Cardiac atrium fibroblast (primary cell): ENCODE measurements around the genes OR6X1 and OR8D1.

DNA sequence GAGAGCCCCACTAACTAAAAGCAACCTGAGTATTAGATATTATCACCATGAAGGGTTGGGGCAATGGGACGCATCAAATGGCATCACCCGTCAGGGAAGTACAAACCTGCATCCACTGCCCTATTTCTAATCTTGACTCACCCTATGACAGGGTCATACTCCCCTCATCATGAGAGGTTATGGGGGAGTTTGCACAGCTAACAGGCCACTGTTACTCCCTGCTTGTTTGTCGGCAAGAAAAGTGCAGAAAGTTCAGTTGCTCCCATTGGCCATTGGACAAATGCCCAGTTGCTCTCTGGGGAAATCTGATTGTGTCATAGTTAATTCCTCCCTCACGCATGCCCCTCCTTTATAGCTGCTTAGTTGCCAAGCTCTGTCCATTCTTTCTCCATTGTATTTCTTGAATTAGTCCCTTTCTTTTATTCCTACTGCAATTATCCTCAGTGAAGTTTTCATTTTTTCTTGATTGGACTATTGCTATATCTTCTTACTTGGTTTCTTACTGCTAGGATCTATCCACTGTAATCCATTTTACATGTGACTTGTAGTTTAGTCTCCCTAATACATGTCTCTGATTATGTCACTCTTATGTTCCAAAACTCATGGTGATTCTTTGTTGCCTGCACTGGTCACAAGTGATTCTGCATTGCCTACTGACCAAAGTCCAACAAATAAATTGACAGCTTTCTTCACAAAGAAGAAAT is 94.0 kb upstream of the BLID start:
- RAMPAGE, long total RNA: no peak

GRCh38 chr11:122336195-122336822 is 220.3 kb upstream of the BLID start:
- RAMPAGE, long total RNA: no peak

GRCh38 chr11:122393139-122393740 is 262.3 kb upstream of the UBASH3B start:
- RAMPAGE, long total RNA: no peak

DNA sequence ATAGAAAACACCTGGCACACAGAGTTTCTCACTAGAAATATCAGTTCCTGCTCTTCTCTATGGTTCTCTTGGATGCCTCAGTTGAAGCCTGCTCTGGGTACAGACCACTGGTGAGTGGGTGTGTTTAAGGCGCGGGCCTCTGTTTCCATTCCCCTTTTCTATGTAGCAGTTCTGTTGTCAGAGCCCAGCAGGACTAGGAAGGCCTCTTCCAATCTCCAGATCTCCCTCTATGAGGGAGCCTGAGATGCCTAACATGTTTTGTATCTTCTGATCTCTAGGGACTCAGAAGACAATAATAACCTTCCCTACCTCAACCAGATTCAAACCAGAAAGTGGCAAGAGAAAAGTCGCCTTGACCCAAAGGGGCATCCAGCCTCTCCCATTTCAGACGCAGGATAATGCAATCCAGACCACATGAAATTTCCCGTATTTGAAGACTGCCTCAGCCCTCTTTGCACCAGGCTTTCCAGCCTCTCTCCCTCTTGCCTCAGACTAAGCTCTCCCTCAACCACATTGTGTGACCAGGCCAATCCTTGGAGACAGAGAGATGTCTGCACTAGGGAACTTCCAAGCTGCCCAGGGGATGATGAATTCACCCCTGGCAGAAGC is 150.1 kb upstream of the UBASH3B start:
- RAMPAGE, long total RNA: no peak

GRCh38 chr11:122675168-122675823 is 19.8 kb downstream of the UBASH3B start:
- RAMPAGE, long total RNA: no peak

DNA sequence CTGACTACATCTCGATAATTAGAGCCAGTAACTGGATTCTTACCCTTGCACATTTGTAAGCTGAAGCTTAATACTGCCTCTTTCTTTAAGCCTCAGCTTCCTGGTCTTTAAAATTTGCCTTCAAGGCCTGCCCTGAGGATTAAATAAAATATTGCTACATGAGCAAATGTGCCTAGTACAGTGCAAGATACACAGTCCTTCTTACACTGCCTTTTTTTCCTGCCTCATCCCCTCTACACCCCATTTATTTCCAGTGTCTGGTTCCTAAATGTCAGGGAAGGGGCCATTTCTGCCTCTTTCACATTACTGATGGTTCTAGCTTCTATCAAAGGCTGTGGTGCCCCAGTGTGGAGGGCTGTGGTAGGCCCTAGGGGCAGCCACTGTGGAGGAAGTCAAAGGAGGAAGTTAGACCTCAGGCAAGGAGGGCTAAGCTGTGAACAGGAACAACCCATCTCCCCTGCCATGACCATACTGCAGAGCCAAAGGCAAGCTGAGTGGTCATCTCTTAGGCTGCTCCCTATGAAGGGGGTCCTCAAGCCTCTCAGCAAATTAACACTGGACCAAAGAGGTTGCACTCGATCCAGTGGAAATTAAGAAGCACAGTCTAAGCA is 81.9 kb upstream of the CRTAM start:
- RAMPAGE, long total RNA: no peak

DNA sequence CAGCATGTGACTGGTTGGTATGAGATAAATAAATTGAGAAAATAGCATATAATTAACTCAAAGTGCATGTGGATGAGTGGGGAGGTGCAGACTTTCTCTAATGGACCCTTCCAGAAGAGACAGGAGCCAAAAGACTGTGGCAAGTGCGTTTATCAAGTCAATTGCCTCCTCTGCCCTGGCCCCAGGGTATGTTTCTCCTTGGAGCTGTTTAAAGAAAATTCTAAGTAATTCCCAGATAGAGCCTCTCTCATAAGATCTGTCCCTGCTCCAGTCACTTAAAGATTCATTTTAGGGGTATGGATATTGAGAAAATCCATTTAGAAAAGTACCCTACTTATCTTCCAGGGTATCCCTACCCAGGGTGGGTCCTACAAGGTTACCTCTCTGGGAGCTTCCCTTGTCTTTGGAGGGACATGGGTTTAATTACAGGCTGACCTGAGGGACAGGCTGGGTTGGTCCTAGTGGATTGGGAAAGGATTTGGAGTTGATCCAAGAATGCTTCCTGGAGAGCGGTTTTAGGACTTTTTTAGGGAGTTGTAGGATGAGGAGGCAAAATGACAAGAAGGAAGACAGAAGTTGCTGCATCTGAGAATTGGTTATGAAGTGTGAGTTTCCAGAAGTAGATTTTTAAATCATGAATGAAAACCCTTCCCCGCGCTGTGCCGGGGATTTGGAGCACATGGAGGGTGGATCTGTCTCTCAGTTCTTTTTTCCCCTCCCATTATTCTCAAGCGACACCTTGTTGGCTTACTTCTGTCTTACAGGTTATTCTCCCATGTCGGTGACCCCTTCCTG is 61.8 kb upstream of the CRTAM start:
- RAMPAGE, long total RNA: no peak

DNA sequence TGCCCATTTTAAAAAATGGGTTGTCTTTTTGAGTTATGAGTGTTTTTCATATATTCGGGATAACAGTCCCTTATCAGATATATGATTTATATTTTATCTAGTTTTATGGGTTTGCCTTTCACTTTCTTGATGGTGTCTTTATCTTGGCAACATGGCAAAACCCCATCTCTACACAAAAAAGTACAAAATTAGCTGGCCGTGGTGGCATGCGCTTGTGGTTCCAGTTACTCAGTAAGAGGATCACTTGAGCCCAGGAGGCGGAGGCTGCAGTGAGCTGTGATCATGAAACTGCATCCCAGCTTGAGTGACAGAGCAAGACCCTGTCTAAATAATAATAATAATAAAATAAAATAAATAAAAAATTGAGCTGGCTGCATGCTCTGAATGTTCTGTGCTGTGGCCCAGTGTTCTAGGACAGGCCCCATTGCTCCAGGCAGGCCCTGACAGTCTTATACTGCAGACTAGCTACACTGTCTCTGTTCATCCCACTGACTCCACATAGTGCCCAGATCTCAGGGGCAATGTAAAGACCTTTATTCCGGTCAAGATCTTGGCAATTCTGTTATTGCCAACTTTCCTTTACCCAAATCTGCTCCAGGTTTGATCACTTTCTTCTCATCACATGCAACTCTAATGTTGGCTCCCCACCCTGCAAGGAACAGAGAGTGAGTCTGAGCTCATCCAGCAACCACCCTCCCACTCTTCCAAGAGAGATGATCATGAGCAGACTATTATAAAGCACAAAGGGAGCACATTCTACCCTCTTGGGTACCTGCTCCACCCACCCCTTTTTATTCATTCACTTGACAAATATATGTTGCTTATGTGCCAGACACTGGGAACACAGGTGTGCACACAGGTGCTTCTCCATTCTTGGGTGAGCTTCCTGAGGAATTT is 8.8 kb downstream of the HSPA8 start:
- RAMPAGE, long total RNA: no peak

DNA sequence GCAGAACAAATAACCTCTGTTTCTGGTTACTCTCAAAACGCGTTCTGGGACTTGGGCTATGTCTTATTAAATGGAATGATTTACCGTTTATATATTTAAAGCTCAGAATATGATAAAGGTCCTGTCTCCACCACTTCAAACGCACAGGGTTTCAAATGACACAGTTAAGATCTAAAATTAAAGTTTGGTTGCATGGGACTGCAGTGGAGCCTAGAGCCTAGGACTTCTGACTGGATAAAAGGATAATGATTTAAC is 2.4 kb upstream of the HSPA8 start:
- RAMPAGE, long total RNA: no peak

- RAMPAGE, long total RNA: no peak
Measured at GRCh38 chr11:123146756-123147226, 48.3 kb downstream of the CLMP start.

DNA sequence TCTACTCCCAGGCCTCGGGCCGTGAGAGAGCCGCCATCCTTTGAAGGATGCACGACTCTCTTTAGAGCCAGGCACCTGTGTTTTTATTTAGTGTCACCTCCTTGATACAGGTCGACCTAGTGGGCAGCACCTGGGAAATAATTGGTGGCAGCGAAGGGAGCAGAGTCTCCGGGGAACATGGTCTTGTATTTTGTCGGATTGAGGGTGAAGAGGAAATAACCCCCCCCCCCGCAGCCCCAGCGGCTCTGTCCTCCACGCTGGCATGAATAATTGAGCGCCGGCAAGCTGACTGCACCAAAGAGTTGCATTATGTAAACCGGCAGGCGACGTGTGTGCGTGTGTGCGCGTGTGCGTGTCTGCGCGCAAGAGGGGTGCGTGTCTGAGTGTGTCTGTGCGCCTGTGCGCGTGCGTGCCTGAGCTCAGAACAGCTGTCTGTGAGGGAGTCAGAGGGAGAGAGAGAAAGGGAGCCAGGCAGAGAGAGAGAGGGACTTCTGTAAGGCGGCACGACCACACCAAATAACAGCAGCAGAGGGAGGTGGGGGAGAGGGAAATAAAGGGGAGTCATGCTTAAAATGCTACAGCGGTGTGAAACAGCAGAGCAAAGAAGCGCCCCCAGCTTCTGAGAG is 94.5 kb downstream of the SCN3B start:
- RAMPAGE, long total RNA: no peak

DNA sequence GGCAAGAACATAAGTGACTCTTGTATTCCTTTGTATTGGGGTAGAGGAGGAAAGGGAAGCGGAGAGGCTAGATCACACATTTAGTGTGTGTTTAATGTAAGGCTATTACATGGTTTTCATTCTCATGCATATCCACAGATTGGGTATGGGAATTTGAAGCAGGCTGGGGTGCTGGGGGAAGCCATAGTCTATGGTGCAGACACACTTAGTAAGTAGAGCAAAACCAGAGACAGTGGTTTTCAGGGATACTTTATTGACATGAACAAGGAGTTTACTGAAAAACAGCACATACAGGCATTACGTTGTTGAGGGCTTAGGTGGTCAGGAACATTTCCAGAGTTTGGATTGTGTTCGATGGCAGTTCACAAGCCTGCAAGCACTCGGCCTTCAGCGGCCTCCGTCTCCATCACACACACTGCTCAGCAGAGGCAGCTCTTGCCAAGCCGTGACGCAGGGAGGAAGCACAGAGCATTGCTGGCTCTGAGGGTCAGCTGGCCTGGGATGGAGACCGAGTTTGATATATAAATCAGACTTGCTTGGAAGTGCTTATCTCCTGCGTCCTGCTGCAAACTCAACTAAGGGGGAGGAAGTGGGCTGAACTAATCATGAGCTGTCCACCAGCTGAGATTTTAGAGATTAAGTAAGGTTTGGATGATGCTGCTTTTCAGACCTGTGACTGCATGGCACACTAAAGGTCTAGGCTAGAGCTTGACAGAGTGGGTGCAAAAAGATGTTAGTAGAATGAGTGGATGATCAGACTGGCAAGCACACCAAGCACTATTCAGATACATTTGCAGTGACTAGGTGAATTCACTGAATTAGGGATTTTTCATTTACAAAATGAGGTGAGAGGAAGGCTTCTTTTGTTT is 25.2 kb downstream of the SCN3B start:
- RAMPAGE, long total RNA: no peak

DNA sequence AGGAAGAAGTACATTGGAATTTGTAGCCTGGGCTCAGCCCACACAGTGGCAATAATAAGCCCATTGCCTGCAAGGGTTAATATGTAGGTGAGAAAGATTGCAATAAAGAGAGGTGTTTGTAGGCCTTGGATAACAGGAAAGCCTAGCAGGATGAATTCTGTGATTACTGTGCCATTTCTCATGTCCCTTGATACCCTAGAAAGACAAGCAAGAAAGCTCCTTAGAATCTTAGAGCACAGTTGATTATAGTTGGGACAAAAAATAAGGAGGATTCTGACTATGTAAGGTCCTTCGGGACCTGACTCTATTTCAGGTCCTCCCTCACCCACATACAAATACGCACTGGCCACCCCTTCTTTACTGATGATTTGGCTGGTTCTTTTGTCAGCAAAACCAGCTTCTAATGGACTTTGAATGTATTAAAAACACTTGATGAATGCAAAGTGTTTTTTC is at the start of gene OR6X1:
TSS of gene OR6X1 (minus strand) at position 182 of the 453 bp plus-strand sequence.
- RAMPAGE, long total RNA: no peak

DNA sequence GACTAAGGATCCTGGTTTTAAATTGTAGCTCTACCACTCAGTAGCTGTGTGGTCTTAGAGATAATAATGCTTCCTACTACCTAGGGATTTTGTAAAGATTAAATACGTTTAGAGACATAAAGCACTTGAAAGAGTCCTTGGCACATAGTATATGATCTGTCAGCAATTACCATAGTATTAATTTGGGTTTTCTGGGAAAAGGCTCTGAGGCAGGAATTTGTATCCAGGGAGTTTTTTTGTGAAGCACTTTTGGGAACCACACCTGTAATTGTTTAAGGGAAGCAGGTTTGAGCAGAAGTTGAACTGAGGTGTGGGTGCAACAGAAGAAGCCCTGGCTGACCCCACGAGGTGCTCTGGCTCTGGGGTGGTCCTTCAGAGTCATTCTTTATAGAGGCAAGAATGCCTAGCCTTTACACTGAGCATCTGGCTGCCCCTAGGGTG is 1.1 kb upstream of the TMEM225 start:
- RAMPAGE, long total RNA: no peak

- RAMPAGE, long total RNA: no peak
Measured at GRCh38 chr11:124313729-124314322, at the start of gene OR8D1. Gene OR8D1, minus strand, starts transcription at chr11:124313949.

GRCh38 chr11:124538026-124538287 is 5.5 kb downstream of the OR8B12 start:
- RAMPAGE, long total RNA: no peak

DNA sequence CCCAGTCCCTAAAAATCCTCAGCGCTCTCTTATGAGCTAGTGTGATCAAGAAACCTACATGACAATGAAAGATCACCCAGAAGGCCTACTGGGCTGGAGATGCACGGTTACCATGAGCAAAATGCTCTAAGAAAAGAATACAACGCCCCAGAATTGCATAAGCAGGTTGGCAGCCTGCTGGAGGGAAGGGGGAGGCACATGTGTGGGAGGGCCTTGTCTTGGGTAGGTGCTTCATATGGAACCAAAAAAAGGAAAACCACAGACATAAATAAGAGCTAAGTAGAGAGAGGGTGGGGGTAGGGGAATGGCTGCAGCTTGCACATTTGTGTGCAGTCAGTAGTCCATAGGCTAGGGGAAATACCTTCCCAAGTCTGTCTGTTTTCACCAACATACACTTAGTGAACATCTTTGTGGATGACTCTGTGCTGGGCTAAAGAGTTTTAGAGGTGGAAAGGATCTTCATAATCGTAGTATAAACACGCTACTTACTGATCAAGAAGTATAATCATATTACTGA is 2.8 kb downstream of the SIAE start:
- RAMPAGE, long total RNA: no peak

DNA sequence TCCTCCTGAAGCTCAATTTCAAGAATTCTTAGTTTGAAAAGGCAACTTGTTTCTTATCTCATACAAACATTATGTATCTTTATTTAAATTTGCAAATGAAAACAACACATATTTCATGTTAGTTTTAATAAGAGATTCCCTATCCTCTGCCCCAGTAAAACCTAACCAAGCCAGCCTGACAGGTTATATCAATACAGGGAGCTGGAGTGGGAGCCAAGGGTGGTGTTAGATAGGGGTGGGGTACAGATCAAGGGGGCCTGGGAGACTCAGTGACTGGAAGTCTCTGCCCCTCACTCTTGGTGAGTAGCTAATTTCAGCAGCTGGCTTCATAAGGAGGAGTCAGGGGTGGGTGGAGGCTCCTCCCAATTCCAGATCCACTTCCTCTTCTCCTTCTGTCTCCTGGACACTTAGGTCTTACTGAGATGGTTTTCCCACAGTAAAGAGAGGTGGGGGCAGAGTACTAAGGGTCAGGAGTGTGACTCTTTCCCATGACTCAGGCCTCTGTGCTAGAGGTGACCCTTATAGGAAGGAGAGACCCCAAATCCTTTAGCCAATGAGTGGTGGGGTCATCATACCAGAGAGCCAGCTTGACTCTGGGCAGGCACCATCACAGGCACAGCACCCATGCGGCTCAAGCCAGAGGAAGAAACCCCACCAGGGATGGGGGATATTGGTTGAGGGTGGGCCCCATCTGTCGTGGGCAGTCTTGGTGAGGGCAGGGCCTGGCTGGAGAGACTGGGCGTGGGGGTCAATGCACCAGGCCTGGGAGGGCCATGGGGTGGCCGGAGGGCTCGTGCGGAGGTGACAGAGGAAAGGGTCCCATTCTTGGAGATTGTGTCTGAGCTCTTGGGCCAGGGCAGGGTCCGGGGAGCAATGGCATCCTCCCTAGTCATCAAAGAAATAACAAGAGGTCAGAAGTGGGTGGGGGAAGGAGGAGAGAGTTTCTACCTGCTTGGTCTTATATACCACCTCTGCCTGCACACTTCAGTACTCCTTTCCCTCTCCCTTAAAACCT is 1.3 kb upstream of the VSIG2 start:
- RAMPAGE, long total RNA: no peak

DNA sequence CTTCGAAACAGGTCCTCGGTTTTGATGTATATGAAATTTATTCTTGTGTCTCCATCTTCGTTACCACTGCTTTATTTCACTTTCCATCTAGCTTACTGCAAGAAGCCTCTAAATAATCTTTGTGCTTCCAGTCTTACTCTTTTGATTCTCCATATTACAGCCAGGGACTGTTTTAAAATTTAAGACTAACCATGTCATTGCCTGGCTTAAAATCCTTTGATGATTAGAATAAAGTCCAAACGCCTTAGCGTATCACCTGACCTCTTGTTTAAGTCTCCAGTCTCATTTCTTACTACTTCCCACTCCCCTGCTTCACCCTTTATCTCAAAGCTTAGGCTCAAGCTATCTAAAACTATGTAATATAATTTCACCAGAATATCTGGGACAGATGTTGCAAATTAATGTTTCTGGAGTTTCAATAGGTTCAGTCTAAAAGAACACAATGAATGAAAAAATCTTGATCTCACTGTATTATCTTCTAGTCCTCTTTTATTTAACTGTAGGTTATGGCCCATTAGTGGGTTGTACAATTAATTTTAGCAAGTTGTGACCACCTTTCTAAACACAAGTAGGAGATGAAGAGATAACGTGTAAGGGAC is 9.6 kb downstream of the MSANTD2 start:
- RAMPAGE, long total RNA: no peak

GRCh38 chr11:125272851-125273505 is 108.4 kb downstream of the PKNOX2 start:
- RAMPAGE, long total RNA: no peak